Stomach (tissue), 7 donors: ENCODE measurements around a stretch of chr18.

GRCh38 chr18:36392746-36393462, 95.4 kb downstream of the FHOD3 start:
- PRO-cap: no peak
- RAMPAGE, long total RNA, 5 experiments: no peak in any of the 5 experiments
- RRBS: no CpG with 5 or more reads among the region's 3 CpGs

DNA sequence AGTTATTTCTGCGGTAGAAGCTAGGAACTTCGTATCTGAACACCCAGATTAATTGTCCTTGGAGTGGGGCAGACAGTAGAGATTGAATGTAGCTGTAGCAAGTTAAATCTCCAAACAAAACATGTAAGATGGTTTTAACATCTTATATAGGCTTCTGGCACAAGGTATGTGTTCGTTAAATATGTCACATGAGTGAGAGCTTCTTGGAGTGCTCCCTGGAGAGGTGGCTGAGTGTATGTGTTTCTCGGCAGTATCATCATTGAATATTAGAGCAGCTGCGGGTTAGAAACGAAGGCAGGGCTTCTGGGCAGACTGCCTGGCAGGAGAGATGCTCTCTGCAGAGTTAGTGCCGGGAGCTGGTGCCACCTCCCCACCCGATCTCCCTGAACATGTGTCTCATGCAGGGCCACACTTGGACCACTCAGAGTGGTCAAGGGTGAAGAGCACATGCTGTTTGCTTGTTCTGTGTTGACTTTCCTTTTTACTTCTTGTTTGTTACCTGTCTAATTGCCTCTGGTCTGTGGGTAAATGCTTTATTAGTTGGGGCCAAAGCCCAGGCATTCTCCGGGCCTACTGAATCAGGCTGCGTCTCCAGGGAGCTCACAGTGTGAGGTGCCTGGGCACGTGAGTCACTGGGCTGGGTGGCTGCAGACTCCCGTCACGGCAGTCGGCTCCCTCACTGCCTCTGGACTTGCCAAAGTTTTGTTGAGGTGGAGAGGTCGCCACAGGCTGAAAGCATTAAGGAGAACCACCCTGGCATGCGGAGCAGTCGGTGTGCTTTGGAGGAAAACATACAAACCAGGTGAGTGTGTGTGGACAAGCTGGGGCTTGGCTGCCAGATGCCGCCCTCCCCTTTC, 246.6 kb downstream of the FHOD3 start:
- PRO-cap: no peak
- RAMPAGE, long total RNA, 5 experiments: no peak in any of the 5 experiments
- RRBS: no CpG with 5 or more reads among the region's 18 CpGs

DNA sequence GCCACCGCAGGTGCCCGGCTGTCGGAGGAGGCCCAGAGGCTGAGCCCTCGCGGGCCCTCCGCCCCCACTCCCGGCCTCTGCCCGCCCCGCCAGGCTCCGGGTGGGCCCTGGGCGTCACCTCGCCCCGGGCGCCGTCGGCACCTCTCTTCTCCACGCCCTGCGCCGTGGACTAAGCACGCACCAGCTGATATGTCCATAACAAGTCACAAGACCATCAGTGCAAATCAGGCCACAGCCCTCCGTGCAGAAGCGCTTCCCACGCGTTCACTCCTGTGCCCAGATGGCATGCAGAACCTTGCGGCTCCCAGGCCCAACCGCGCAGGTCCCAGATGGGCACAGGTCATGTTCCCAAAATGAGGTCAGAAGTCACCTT, 311.1 kb downstream of the CELF4 start:
- PRO-cap: no peak
- RAMPAGE, long total RNA, 5 experiments: no peak in any of the 5 experiments
- RRBS: 8% methylated on average over 6 of the region's 27 CpGs

GRCh38 chr18:37393768-37394875, 171.5 kb downstream of the CELF4 start:
- PRO-cap: no peak
- RAMPAGE, long total RNA, 5 experiments: no peak in any of the 5 experiments
- RRBS: 3% methylated on average over 13 of the region's 66 CpGs

DNA sequence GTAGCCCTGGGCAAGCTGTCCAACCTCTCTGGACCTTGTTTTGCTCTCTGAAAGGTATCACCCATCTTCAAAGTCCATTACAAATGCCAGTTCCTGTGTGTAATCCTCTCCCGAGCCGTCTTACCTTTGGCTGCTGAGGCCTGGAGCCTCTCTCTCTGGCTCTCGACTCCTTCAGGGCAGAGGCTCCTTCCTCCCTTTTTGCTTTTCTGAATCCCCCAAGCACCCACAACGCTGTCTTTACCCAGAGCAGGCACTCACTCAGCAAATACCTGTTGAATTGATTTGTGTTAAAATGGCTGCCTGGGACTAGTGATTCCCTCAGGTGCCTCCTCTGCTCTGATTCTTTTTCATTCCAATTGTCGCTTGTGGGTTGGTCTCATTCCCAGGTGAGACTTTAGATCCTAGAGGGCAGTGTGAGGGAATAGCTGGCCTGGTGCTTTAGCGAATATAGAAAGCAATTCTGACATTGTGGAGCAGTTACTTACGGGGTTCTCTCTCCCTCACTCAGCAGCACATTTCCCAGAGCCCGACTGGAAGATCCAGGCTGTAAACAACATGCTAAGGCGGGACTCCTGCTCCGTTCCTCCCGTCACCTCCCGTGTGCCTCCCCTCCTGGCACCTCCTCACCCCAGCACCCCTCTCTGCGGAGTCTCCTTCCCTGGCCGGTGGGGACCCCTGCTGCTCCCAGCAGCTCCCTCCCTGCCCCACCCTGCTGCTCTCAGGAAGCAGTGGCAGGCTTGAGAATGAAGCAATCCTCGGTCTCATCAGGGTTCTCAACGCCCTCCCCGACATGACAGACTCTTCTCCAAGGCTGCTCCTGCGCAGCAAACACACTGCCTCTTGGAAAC, 27.1 kb downstream of the CELF4 start:
- PRO-cap: no peak
- RAMPAGE, long total RNA, 5 experiments: no peak in any of the 5 experiments
- RRBS: no CpG with 5 or more reads among the region's 18 CpGs

DNA sequence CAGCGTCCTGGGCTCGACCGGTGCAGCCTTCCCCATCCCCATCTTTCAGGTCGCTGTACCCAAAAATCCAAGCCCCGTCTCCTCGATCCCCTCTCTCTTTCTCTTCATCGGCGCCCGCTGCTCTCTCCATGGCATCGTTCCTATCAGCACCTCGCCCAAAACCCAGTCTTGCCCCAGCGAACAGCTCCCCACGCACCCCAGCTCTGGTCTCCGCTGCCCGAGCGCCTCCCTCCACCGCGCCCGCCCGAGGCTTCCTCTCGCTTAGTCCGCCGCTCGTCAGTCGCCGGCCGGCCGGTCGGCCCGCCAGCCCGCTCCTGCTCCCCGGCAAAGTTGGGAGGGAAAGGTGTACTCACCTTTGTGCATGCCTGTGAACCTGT, 607 bp downstream of the CELF4 start:
- PRO-cap: no peak
- RAMPAGE, long total RNA, 5 experiments: no peak in any of the 5 experiments
- RRBS: 12% methylated on average over 3 of the region's 32 CpGs

- PRO-cap: no peak
- RAMPAGE, long total RNA, 5 experiments: no peak in any of the 5 experiments
- RRBS: no CpG with 5 or more reads among the region's 13 CpGs
These were observed 1375.6 kb upstream of the CELF4 start for GRCh38 chr18:38941143-38941589.

- PRO-cap: no peak
- RAMPAGE, long total RNA, 5 experiments: no peak in any of the 5 experiments
- RRBS: no CpG with 5 or more reads among the region's 1 CpG
These were observed 1888.4 kb upstream of the CELF4 start for GRCh38 chr18:39454057-39454423.

GRCh38 chr18:44678838-44679902, 1.5 kb upstream of the SETBP1 start:
- PRO-cap: unidirectional peak, plus-strand start at chr18:44679156; bidirectional peak, plus-strand start at chr18:44679549, minus-strand start at chr18:44679392; bidirectional peak, plus-strand start at chr18:44680160, minus-strand start at chr18:44679780
- RAMPAGE, long total RNA, 5 experiments: start-site peak on the plus strand in 2 of 5 experiments, at chr18:44679092-44679428 at its widest, 8 to 9 reads per replicate
- RRBS: 1% methylated on average over 27 of the region's 109 CpGs

DNA sequence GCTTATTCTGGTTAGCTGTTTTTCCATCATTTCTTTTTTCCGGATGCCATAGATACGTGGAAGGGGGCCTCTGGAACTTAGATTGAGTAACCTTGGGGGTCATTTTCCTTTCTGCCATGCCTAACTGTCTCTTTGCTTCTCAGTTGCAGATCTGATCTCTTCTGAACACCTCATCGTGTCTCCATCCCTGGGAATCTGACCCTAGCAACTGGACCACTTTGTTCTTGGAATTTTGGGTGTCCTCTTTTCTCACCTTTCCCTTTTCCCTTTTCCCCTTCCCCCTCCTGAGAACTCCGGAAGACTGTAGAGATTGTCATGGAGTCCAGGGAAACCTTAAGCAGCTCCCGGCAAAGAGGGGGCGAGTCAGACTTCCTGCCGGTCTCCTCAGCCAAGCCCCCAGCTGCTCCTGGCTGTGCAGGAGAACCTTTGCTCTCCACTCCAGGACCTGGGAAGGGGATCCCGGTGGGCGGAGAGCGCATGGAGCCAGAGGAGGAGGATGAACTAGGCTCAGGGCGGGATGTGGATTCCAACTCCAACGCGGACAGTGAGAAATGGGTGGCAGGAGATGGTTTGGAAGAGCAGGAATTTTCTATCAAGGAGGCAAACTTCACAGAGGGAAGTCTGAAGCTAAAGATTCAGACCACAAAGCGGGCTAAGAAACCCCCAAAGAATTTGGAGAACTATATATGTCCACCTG, 20.5 kb downstream of the SETBP1 start:
- PRO-cap: no peak
- RAMPAGE, long total RNA, 5 experiments: start-site peak on the plus strand in 4 of 5 experiments, centred at positions 174 to 439 of the sequence, 20 to 116 reads per replicate
- RRBS: 74% methylated on average over 3 of the region's 14 CpGs

- PRO-cap: no peak
- RAMPAGE, long total RNA, 5 experiments: no peak in any of the 5 experiments
- RRBS: no CpG with 5 or more reads among the region's 5 CpGs
These were observed 62.1 kb downstream of the SETBP1 start for GRCh38 chr18:44742536-44743411.

- PRO-cap: no peak
- RAMPAGE, long total RNA, 5 experiments: start-site peak on the plus strand in 2 of 5 experiments, at chr18:44800372-44800591 at its widest, 6 reads per replicate
- RRBS: no CpG with 5 or more reads among the region's 5 CpGs
These were observed 119.6 kb downstream of the SETBP1 start for GRCh38 chr18:44800286-44800773.

DNA sequence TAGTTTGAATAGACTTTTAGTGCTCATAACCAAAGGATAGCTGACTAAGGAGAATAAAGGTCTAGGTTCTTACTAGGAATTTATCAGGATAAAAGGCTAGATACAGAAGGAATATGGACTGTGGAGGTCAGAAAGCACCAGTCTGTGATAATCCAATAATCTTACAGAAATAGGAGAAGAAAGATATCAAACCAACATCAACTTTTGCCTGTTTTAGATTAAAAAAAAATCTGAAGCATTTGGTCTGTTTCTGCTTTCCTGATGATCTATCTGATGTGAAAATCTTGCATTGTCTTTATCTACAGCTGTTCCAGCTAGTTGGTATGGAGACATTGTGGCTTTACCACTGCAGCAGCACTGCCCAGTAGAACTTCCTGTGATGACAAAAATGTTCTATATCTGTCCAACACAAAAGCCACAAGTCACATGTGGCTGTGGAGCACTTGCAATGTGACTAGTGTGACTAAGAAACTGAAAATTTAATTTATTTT, 425.5 kb downstream of the SETBP1 start:
- PRO-cap: no peak
- RAMPAGE, long total RNA, 5 experiments: no peak in any of the 5 experiments

- PRO-cap: no peak
- RAMPAGE, long total RNA, 5 experiments: no peak in any of the 5 experiments
These were observed 22.9 kb upstream of the SIGLEC15 start for GRCh38 chr18:45802630-45802863.

DNA sequence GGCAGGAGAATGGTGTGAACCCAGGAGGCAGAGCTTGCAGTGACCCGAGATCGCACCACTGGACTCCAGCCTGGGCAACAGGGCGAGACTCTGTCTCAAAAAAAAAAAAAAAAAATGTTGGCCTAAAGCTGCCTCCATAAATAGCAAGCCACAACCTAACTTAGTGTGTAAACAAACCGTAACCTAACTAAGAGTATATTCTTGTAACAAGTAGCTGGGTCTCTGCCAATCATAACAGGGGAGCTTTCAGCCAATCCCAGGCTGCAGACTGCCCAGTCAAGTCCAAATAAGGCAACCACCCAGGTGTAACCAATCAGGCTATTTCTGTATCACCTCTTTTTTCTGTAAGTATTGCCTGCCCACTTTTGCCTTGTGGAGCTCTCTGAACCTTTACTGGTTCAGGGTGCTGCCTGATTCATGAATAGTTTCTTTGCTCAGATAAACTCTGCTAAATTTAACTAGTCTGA, 4.6 kb downstream of the PSTPIP2 start:
- PRO-cap: no peak
- RAMPAGE, long total RNA, 5 experiments: no peak in any of the 5 experiments
- RRBS: no CpG with 5 or more reads among the region's 4 CpGs

DNA sequence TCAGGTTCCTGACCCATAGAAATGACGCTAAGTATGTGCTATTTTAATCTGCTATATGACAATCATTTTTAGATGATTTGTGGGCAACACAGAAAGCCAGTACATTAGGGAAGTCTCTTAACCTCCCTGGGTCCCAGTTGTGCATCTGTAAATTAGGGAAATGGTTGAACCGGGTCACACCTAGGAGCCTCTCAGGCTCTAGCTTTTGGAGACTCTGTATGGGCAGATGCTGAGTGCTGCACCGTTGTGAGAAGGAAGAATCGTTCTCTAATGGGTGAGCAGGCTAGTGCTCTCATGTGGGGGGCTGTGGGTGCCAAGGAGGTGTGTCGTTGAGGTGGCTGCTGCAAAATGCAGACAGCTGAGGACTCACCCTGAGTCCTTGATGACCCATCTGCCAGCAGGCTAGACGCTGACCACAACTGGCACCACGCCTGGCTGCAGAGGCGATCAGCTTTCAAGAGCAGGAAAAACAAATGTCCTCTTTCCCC, 21.5 kb upstream of the C18orf25 start:
- PRO-cap: no peak
- RAMPAGE, long total RNA, 5 experiments: no peak in any of the 5 experiments
- RRBS: no CpG with 5 or more reads among the region's 8 CpGs

DNA sequence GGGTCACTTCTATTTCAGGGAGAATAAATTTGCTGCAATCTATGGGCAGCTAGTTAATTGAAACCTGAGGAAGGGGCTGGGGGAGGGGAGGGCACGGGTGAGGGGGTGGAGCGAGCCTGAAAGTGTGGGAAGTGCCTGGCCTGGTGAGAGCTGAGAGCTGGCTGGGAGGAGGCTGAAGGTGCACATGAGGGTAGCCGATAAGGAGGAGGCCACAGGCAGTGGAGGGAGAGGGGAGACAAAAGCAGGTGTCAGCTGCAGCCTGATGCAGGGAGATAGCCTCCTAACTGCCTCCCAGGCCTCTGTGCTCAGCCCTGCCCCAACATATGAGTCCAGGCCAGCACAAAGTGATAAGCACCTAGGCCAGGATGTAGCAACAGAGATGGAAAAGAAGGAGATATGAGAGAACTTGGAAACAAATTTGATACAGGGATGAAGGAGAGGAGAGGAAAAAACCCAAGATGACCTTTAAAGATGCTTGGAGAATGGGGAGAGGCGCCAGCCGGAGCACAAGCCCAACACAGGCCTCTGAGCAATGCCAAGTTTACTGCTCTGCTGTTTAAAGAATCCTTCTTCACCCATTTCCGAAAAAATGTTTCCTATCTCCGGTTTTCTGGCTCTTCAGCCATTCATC, 20.5 kb upstream of the C18orf25 start:
- PRO-cap: no peak
- RAMPAGE, long total RNA, 5 experiments: no peak in any of the 5 experiments
- RRBS: 74% methylated on average over 3 of the region's 7 CpGs

DNA sequence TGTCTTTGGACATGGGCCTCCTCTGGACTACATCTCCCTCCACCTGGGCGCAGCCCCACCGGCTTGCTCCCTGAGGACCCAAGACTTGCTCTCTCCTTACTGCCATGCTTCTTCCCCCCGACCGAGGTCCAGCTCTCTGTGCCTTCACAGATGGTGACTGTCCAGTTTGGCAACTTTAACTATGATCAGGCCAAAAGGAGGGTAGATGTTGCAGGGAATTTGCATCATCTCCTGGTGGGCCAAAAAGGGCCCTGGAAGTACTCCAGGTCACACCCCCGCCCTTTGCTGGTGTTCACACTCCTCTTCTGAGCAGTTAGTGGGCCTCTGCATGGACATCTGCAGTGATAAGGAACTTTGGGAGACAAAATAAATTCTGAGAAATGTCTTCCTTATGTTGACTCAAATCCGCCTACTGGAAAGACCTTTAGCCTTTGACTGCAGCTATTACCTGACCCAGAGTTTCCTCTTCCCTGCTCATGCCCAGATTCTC, 88.7 kb downstream of the RNF165 start:
- PRO-cap: no peak
- RAMPAGE, long total RNA, 5 experiments: no peak in any of the 5 experiments
- RRBS: no CpG with 5 or more reads among the region's 6 CpGs

DNA sequence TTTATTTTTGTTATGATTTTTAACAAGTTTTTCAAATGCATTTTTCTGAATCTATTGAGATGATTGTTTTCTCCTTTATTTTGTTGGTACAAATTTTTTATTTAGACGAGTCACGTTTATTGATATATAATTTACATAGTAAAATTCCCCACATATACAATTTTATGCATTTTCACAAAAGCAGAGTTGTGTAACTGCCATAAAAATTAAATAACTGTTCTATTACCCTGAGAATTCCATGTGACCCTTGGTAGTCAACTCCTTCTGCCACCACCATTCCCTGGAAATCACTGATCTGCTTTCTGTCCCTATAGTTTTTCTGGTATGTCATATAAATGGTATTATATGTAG, 26.2 kb upstream of the ST8SIA5 start:
- PRO-cap: no peak
- RAMPAGE, long total RNA, 5 experiments: no peak in any of the 5 experiments
- RRBS: no CpG with 5 or more reads among the region's 2 CpGs

DNA sequence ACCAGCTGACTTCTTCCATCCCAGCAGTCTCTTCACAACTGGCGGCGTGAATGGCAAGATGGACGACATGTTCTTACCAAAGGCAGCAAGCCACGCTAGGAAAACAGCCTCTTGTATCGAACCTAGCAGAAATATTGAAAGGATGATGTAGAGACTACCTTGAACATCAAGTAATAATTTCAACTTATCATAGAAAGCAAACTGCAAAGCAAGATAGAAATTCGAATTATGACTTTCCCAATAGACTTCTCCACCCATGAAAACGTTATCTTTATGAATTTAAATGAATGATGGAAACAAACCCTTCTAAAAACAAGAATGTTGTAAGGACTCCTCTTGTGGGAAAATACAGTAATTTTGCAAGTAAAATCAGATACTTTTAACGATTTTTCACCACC, 33.8 kb downstream of the SMAD2 start:
- PRO-cap: no peak
- RAMPAGE, long total RNA, 5 experiments: start-site peak on the minus strand in 1 of 5 experiments, centred at position 81 of the sequence, 97 reads per replicate
- RRBS: no CpG with 5 or more reads among the region's 8 CpGs